ENCODE measurements around the gene COMMD8.

GRCh38 chr4:42043085-42043779 lies 52.9 kb downstream of the SLC30A9 start:
- RRBS, result no CpG with 5 or more reads among the region's 5 CpGs

DNA sequence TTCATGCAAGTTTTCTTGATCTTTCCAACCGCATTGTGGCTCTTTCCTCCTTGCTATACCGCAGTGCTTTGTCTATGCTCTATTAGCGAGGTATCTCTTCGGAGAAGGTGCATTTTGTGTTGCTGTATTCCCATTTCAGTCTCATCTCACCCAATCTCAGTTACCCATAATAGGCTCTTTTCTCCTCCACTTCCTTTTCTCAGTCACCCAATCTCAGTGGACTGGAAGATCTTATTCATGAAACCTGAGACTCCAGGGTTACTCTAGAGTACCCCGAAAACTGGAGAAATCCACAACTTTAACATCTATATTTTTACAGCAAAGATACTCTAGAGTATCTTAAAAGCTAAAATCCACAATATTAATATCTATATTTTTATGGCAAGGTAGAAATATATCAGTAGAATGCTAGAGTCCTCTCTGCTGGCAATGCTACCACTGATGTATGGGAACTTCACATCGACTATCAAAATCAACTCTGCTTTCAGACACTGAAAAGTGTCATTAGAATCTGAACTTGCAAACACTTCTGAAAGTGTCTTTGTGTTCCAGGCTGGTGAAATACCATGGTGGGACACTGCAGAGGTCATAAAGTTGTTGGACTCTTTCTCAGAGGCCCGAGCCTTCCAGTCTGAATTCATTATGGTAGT lies 34.8 kb downstream of the SHISA3 start:
- RRBS, result no CpG with 5 or more reads among the region's 7 CpGs

DNA sequence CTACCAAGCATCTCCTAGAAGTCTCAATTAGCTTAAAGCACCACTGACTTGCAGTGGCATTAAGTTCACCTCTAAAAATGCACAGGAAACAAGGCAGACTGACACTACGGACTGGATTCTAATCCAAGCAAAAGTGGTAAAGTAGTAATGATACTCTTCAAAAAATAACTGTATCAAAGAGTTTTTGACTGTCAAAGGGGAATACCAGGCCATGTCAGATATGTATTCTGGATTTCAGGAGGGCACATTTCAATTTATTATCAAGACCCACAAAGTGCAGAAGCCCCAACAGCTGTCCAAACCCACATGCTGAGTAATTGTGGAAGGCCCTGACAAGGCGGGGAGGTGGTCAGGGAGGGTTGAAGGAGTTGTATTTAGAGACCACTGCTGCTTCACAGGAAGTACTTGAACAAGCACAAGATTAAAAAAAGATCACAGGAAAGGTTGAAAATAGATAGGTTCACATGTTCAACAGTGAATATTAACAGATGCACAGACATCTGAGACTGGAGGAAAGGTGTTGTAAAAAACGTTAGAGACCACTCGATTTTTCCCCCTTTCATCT lies 18.0 kb downstream of the ATP8A1 start:
- RRBS, result no CpG with 5 or more reads among the region's 4 CpGs

- RRBS, result no CpG with 5 or more reads among the region's 4 CpGs
Measured at GRCh38 chr4:42671272-42671927, 14.5 kb upstream of the ATP8A1 start.

- RRBS, result no CpG with 5 or more reads among the region's 3 CpGs
Measured at GRCh38 chr4:43846774-43847102, 601.9 kb downstream of the KCTD8 start.

DNA sequence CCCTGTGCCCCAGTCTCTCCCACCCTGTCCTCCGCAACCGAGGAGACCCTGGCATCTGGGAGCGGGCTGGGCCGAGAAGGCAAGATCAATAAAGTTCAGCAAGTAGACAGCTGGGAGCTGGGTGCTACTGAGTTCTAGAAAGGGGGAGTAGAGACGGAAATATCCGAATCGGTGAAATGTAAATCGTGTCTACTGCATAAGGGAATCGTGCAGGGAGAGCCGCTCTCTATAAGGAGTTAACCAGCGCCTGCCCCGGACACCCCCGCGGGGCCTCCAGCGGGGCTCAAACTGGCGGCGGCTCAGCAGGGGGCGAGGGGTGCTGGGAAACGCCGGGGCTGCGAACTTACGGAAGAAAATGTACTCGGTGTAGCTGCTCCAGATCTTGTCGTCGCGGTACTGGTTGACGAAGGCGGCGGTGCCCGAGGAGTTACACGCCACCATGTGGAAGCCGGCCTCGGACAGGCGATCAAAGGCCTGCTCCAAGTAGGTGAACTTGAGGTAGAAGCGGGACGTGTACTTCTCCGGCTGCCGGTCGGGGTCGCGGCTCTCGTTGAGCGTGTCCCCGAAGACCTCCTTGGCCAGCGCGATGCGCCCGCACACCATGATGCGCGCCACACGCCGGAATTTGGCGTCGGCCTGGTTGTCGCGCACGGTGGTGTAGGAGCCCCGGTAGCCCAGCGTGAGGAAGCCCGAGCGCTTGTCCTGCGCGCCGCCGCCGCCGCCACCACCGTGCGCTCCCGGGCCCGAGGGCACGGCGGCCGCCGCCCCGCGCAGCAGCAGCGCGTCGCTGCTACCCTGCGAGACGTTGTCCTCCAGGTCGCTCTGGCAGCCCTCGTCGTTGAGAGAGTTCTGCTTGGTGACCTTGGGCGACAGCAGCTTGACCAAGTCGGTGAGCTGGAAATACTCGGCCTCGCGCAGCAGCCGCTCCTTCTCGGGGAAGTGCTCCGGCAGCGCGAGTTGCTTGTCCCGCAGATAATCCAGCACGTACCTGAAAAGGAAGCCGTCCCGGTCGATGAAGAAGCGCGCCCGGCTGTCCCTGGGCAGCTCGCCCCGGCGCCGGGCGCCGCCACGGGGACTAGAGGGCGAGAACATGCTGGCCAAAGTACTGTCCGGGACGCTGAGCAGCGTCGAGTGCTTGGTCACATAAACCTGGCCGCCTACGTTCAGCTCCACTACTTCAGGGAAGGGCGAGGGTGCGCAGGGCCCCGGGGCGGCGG lies 985 bp downstream of the KCTD8 start:
- RRBS, result 23% methylated on average over 54 of the region's 122 CpGs

DNA sequence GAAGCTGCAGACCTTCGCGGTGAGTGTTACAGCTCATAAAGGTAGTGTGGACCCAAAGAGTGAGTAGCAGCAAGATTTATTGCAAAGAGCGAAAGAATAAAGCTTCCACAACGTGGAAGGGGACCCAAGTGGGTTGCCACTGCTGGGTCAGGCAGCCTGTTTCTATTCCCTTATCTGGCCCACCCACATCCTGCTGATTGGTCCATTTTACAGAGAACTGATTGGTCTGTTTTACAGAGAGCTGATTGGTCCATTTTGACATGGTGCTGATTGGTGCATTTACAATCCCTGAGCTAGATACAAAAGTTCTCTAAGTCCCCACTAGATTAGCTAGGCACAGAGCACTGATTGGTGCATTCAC lies 647.1 kb downstream of the GABRG1 start:
- RRBS, result no CpG with 5 or more reads among the region's 4 CpGs

- RRBS, result no CpG with 5 or more reads among the region's 18 CpGs
Measured at GRCh38 chr4:46390409-46390916, 535 bp upstream of the GABRA2 start.

DNA sequence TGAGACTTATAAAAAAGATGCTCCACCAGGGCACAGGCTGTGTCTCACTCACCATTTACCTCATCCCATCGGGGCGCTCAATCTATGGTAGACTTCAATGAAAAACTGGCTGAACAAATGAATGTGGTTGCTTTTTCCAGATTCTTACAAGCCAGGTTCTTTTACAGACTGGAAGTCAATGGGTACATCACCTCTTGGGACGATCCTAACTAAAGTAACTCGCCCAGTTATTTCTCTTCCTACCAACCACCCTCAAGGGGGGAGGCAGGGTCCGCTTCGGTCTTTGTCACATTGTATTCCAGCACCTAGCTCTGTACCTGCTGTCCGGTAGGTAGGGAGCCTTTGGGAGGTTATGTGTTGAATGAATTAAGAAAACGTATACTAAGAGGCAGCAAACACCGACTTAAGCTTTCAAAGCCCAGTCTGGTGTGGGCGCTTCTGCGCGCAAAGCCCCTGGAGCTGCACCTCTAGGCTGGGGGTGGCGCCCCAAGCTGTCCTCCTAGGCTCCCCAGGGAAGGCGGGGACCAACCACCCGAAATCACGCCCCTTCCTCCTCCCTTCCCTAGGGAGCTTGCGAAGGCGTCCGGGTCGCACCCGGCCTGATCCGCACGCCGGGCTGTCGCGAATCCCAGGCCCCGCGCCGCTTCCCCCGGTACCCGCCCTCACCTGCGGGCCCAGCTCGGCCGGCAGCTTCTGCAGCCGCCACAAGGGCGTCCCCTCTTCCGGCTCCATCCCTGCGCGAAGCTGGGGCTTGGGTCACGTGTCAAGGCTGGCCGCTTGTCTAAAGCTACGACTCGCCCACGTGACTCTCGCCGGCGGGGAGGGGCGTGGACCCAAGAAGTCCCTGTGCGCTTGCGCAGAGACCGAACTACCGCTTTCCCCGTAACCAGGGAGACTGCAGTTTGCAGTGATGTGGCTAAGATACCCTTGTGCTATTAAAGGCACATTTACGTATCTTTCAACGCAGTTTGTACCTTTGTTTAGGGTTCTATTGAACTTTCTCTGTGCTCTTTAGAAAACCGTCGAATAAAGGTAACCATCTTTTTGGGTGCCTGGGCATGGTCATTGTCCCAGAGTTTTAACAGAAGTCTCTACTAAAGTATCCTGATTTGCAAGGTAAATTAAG lies at the start of gene COMMD8:
TSS of gene COMMD8 (minus strand) at position 783 of the 1,126 bp plus-strand sequence.
- RRBS, result 2% methylated on average over 15 of the region's 57 CpGs

DNA sequence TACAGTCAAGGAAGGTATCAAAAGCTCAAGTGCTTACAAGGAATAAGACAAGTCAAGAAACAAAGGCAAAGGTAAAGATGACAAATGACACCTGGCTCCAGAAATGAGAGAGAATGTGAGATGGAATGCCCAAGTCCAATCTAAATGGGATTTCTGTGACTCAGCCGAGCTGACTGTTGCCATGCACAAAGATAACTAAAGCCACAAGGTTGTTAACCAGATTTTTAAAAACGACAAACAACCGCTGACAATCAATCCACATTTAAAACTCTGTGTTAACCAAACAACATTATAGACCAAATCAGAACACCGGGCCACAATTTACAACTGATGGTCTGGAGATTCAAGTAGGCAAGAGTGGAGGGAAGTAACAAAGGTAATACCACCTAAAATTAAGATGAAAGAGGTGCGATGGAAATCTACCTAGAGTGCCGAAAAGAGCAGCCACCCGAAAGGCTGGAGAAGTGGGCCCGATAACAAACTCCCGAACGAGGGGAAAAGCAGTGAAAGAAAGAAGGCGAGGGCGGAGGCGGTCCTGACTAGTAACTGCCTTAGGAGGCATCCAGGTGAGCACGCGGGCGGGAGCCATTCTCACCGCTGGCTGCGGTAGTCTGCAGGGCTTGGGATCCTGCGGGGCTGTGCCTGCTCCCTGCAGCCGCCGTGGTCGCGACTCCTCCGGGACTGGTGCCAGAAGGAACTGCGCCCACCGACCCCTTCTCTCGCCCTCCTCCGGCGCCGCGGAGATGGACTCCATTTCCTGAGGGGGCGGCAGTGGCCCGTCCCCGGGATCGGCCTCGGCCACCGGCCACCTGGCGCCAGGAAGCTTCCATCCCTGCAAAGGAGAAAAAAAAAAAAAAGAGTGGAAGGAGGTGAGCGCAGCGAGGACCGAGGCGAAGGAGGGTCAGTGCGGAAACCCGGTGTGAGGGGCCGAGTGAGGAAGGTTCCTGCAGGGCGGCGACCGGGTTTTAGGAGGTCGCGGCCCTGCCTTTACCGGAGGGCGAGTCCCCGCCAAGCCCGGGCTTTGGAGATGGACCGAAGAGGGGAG lies 687 bp downstream of the NFXL1 start:
- RRBS, result 2% methylated on average over 13 of the region's 55 CpGs

DNA sequence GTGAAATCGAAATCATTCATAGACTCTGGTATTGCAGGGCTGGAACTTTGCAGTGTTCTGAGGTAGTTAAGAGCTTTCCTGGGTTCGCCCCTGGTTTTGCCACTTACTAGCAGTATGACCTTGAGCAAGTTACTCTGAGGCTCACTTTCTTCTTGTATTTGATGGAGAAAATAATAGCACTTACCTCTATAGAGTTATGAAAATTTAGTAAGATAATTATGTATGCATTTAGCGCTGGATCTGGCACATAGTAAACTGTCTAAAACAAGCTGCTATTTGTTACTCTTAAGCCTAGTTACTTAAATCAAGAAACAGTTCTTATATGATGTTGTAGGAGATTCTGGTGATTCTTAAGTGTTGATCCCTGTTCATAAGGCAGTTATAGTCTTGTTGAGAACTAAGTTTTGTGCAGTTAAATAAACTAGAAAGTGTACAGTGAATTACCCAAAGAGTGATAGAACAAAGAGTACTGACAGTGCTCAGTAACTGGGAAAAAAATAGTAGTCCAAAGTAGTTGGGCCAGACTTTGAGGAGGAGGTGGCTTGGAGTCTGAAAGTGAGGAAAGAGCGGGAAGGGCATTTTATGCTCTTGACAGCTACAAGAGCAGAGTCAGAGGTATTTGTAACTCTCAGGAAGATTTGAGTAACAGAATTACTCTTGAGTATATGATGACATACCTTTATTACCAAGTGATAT lies 1.9 kb downstream of the SLAIN2 start:
- RRBS, result no CpG with 5 or more reads among the region's 4 CpGs

DNA sequence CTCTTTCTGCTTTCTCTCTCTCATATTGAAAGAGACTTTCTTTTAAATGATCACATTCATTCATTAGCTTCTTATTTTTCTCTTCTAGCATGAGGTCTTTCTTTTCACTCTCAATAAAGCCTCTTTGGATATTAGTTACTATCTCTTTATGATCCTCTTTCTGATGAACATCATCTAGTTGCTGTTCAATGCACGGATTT lies 516.0 kb downstream of the CWH43 start:
- RRBS, result no CpG with 5 or more reads among the region's 1 CpG

- RRBS, result 1% methylated on average over 21 of the region's 73 CpGs
Measured at GRCh38 chr4:51844023-51845021, 1.4 kb downstream of the DCUN1D4 start.

DNA sequence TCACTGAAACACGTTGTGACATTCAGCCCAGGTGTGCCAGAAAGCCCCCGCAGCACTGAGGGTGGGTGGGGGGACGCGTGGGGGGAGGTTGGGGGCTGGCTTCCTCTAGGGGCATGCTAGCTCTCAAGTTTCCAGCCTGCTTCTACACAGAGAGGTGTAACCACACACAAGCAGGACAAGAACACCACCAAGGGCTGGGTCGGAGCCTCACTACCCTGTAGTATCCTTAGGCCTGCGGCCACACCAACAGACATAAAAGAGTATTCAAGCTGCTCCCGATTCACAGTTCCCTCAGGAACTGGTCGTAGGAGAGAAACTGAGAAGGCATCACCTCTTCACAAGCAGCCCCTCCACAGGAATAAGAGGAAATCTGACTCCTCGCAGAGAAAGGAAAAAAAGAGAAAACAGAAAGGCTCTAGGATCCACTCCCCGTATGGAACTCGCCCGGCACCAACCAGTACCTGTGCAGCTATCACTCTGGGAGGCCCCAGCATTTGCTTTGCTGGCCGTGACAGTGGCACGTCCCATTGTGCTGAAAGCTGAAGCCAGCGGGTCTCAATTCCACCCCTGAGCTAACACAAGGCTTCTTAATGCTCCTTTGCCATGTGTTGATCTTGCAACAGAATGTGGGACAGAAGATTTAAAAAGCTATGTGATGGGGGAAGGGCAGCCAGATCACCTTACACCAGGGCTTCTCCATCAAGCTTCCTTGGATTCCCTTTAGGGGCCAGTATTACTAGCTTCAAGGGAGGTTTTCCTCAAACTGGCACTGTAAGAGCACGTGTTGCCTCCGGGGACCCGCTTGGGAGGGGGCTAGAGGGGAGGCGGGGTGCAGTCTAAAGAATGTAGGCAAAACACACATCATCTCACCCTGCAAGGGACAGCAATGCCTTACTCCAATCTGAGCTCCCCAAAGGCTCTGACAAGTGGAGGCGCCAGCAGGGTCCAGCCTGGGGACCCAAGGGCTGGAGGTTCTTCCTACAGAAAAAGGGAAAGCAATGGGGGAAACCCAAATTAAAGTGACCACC lies 1.5 kb downstream of the USP46 start:
- RRBS, result no CpG with 5 or more reads among the region's 20 CpGs

GRCh38 chr4:52716016-52717176 lies 34.8 kb downstream of the ERVMER34-1 start:
- RRBS, result no CpG with 5 or more reads among the region's 9 CpGs

DNA sequence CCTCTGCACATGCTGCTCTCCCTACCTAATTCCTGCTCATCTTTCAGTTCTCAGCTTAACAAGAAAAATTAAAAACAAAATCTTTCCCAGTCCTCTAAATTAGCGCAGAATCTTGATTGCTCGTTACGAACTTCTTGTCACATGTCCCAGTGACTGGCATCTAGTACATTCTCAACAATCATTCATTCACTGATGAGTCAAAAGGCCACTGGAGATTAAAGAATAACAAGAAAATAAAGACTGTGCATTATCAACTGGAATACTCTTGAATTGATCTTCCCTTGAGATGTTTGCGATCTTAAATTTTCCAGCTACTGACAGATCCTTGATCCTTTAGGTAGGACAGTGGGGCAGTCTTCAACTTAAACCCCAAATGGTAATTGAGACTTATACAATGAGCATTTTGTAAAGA lies 190.2 kb downstream of the RASL11B start:
- RRBS, result no CpG with 5 or more reads among the region's 4 CpGs

GRCh38 chr4:53261119-53261617 lies 104.7 kb downstream of the SCFD2 start:
- RRBS, result no CpG with 5 or more reads among the region's 2 CpGs

- RRBS, result no CpG with 5 or more reads among the region's 6 CpGs
Measured at GRCh38 chr4:53366358-53366784, 510 bp upstream of the SCFD2 start.

GRCh38 chr4:53390330-53390816 lies 12.9 kb downstream of the FIP1L1 start:
- RRBS, result no CpG with 5 or more reads among the region's 2 CpGs